Parietal lobe (tissue), 2 donors: ENCODE results near the genes HMGCLL1, ZNF451 and LGSN.

GRCh38 chr6:53856008-53856819 is 61.4 kb downstream of the LRRC1 start:
- RAMPAGE, long total RNA, result no peak

DNA sequence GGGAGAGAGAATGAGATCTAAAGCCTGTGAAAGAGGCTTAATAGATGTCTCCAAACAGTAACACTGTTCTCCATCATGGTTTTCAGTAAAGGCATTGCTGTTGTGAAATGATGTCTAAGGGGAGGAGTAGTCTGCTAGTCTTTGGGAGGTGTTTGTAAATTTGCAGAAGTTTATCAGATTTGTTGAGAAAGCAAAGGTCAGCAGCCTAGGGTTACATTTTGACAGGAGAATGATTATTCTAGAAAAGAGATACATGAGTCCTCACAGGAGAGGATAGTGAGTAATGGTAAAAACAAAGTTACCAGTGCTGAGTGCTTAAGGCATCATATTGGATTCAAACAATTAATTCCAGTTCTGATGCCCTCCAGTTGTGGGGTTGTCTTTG is 73.8 kb upstream of the MLIP start:
- RAMPAGE, long total RNA, result no peak

GRCh38 chr6:54718413-54719227 is 128.0 kb upstream of the FAM83B start:
- RAMPAGE, long total RNA, result no peak

DNA sequence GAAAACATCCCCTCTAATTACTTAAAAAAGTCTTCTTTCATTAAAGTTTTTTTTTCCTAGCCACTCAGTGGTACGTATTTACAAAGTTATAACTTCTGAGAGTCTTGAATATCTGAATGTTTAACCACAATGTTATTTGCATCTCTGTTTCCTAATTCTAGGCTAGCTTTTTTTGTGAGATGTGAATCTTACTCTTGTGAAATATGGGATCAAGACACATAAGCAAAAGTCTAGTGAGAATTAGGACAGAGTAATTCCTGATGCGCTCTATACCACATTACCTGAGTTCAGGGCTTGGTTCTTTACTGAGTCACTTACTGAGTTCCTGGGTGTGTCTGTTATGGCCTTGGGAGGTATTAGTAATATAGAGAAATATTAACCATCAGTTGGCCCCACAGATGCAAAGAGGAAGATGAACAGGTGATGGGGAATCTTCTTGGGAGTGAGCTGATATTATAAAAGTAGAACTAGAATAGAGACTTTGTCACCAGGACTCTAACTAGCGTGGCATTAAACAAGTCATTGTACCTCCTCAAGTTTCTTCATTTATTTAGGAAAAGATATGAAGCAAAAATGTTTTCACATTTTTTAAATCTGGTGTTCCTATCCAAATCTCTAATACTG is 28.1 kb downstream of the FAM83B start:
- RAMPAGE, long total RNA, result no peak

GRCh38 chr6:55578496-55579580 is at the start of gene HMGCLL1:
HMGCLL1 (minus strand) TSS chr6:55579192.
- RAMPAGE, long total RNA, result no peak

DNA sequence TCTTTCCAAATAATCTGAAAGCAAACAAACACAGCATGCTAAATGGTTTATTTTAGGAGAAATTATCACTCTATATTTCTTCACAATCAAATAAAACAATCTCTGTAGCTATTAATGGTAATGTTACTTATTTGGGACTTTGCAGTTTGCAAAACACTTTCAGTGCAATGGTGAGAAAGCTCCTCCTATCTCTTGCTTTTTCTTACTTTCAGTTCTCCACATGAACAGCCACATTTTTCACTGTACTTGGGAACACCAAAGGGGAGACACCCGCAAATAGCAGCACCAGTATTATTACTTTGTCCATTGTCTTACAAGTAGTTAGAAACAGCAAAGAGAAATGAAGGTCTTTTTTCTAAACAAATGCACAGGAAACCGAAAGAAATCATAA is 302.9 kb upstream of the COL21A1 start:
- RAMPAGE, long total RNA, result no peak

- RAMPAGE, long total RNA, result no peak
Observed at GRCh38 chr6:56605904-56607057, 348.3 kb downstream of the DST start.

DNA sequence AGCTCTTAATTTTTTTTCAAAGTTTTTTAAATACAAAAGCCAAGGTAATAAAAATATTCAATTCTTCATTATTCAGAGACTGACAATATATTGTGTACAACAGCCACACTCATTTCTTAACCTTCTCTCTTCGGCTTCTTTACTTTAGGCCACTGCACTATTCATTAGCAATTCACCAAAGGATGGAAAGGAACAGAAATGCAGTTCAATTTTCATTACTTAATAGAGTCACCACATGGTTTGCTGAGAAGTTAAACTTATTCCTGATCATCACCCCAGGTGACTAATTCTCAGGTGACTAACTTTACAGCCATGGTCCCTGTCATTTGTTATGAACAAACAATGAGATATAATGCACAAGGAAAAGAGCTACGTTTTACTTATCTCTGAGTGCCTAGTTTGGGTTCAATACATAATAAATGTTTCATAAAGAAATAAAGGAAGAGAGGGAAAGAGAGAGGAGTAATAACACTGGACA is 266.2 kb downstream of the DST start:
- RAMPAGE, long total RNA, result no peak

- RAMPAGE, long total RNA, result no peak
Observed at GRCh38 chr6:56844113-56844418, 110.6 kb downstream of the DST start.

DNA sequence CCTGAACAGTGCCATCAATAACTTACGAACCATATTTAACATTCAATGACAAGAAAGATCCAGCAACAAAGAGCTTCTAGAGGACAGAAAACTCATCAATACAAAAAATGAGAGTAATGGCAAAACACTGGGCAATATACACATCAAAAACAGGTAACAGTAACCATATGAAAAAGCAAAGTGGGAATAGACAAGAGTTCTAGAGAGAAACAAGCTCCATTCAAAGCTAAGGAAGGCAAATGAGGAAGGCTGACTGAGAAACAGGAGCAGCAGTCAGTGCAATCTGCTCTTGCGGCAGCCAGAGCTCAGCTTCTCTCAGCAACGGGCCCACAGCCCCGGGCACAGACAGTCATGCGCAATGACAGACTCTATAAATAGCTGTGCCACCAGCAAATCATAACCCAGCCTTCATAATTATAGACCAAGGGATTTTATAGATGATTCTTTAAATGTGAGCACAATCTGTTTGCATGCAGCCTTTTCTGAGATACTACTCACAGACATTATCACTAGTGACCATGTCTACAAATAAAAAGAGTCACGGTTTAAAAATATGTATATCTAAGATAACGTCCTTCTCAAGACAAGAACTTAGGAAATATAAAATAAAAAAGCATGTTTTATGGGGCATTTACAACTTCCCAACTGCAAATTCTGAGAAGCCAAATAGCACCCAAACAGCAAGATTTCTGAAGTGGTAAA is 39.8 kb downstream of the DST start:
- RAMPAGE, long total RNA, result no peak

GRCh38 chr6:57089719-57090396 is at the start of gene ZNF451:
ZNF451 (plus strand) TSS chr6:57090188.
- RAMPAGE, long total RNA, result no peak

GRCh38 chr6:57173629-57173862 is 1.4 kb downstream of the BAG2 start:
- RAMPAGE, long total RNA, result no peak

GRCh38 chr6:57800073-57800470 is 482.6 kb downstream of the PRIM2 start:
- RAMPAGE, long total RNA, result no peak

DNA sequence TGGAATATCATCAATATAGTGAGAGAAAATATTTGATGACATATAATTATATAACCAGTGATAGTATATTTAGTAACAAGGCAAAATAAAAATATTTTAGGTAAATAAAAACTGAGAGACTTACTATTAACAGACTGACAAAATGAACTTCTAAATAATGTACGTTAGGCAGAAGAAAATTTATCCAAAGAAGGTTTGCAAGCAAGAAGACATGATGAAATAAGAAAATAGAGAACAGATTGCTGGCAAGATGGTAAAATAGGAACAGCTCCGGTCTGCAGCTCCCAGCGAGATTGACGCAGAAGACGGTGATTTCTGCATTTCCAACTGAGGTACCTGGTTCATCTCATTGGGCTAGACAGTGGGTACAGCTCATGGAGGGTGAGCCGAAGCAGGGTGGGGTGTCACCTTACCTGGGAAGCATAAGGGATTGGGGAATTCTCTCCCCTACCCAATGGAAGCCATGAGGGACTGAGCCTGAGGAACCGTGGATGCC is 416.7 kb downstream of the KHDRBS2 start:
- RAMPAGE, long total RNA, result no peak

DNA sequence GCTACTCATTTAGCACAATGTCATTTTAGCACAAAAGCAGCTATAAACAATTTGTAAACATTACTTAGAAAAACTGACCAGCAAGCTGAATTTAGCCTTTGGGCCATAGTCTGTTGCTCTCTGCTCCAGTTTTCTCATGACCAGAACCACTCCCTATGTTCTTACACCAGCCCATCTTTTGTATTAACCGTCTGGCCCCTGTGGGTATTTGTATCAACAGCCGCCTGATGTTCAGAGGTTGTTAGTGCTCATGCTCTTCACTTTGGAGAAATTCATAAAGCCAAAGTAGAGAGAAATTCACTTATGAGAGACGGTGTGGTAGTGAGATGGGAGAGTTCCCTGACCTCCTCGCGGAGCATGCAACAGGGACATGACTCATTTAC is 29.1 kb downstream of the LGSN start:
- RAMPAGE, long total RNA, result no peak

DNA sequence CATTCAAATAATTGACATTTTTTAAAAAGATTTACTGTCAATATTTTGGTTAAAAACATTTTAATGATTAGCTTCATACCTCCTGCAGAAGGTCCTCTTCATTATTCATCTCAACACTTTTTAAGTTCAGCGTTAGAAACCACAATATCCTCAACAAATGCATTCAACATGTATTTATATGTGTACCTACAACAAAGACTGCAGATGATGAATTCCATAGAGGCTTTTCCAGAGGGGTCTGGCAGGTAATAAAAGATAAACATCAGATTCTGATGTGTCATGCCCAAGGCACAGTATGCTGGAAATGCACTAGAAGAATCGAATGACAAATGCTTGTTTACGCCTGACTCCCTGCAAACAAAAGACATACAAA is at the start of gene LGSN:
TSS of gene LGSN (minus strand) at position 149 of the 373 bp plus-strand sequence.
- RAMPAGE, long total RNA, result no peak

- RAMPAGE, long total RNA, result no peak
Observed at GRCh38 chr6:63458534-63459181, 113.6 kb upstream of the PTP4A1 start.

GRCh38 chr6:63509687-63510106 is 62.6 kb upstream of the PTP4A1 start:
- RAMPAGE, long total RNA, result no peak

DNA sequence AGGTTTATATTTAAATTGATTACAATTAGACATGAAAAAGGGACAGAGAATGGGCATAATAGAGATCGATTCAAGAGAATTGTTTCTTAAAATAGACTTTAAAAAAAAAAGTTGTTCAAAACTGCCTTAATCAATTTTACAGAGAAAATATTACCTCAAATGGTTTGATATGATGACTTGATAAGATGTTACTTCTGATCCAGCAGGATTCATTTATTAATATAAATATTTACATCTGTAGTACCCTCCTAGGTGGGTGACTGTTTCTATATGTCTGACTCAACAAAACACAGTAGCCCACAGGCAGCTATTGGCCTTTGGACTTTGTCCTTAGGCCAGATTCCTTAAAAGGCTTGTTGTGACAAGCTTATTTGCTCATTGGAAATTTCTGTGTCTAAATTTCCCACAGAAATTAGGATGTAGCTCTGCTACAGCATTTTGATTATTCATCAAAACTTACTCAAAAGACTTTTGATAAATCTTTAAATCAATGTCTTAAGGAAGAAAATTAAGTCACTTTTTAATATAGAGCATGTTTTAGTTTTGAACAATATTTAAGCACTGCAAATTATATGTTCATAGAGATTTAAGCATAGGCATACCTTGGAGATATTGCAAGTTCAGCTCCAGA is 6.8 kb upstream of the PTP4A1 start:
- RAMPAGE, long total RNA, result no peak

DNA sequence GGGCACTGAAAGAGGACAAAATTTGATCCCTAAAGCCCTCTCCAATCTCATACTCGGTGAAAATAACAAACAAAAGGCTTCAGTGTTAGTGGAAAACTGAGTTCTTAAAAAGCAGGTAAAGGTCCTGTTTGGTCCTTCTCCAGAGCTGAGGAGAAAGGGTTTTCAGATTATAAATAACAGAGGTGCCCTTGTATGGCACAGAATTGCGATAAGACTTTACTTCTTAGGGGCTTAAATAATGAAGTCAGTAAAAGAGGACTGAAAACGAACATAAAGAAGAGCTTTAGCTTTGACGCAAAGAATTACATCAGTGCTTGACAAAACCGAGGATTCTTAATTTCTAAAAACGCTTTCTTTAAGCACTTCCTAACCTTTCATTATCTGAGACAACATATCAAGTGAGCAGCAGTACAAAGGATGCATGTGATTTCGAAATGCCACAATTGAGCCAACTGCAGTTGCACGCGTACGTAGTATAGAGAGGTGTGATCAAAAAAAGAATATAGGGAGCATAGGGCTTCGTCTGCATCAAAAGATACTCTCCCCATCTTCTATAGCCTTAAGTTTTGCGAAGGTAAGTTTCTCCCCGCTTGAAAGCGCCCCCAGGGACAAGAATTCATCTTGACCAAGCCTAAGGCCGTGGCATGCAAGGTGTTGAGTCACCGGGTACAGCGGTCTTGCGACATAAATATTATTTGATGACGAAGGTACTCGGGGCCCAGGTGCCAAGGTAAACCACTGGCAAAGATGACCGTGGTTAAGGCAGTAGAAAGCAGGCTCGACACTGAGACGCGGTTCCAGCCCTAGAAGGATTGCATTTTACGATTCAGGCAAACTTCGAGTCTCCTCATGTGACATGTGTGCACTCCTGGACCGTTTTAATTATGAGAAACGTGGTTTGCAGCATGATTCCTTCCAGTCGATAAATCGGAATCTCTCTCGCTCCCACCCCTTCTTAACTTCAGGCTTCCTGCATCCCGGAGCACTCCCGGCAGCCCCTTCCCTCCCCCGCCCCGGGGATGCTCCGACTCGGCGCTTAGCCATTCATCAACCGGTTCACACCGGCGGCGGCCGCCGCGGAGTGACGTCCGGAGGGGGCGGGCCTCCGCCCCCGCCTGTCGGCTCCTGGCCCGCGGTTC is 642 bp upstream of the PTP4A1 start:
- RAMPAGE, long total RNA, result no peak